PC-3 (cell line): Measurements from ENCODE around the genes CRYBG1 and CD24.

DNA sequence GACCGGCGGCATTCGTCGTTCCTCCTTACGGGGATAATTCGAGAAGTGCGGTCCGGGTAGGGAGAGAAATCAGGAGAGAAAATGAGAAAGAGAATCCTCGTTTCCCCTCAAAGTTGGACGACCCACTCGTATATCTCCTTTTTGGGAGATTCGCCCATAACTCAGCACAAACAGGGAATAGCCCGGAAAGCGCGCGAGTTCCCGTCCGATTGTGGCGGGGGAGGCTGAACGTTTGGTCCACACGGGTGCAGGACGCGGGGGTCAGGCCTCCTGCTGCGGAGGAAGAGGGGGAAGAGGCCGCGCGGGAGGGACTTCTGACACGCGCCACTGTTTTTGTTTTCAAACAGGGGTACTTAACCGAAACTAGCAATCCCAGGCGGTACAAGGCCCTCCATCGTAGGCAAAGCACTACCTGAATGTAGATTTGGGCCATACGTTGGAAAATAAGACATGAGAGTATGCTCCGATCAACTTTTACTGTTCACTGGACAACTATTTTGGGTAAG, 519 bp upstream of the BVES start:
- RAMPAGE, long total RNA = no peak

- RAMPAGE, long total RNA = no peak
Observed at GRCh38 chr6:105454123-105454607, 51.3 kb upstream of the PREP start.

DNA sequence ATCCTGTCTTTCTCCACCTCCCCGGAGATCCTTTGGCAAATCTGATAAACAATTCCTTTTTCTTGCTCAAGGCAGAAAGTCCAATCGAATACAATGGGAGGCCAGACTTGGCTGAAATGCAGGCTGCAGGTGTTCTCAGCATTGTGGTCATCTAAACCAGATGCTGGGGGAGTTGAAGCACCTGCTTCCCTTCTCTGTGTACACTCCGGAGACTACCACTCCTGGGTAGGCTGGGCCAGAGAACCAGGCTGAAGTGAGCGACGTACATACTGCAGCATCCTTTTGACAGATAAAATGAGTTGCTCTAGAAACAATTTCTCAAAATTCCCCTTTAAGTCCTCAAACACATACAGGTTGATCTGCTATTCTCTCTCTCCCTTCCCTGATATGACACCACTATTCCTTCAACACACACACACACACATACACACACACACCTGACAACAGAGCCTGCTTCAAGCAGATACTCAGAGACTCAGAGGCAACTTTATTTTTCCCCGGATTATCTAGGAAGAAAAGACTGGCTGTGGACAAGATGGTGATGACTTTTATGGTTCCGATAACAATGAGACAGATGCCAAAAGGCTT, 82.7 kb upstream of the PREP start:
- RAMPAGE, long total RNA = no peak

DNA sequence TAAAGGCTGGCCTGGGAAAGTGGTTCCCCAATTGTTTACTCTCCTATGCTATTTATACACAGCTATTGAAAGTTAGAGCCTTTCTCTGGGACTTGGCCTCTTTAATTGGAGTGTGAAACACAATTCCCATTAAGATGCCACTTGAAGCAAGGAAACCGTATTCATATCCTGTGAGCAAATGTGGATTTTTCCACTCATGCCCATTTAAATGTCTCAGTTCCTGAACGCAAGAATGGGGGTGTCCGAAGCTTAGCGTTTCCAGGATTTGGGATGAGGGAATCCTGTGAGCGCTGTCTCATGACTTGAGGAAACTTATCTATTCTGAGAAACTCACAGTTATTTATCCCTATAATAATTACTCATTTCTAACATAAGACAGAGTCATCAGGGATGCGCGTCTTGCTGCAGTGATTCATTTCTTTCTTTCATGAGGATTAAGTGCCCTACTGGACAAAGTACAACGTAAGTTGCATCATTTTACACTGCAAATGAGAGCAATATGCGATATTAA, 143.3 kb upstream of the PREP start:
- RAMPAGE, long total RNA = no peak

GRCh38 chr6:105601361-105602014, 198.6 kb upstream of the PREP start:
- RAMPAGE, long total RNA = no peak

- RAMPAGE, long total RNA = no peak
Observed at GRCh38 chr6:105895933-105896698, 190.0 kb upstream of the PRDM1 start.

- RAMPAGE, long total RNA = no peak
Observed at GRCh38 chr6:105985459-105986090, 100.6 kb upstream of the PRDM1 start.

GRCh38 chr6:106141426-106142237, 55.5 kb downstream of the PRDM1 start:
- RAMPAGE, long total RNA = no peak

GRCh38 chr6:106155426-106155859, 69.3 kb downstream of the PRDM1 start:
- RAMPAGE, long total RNA = no peak

DNA sequence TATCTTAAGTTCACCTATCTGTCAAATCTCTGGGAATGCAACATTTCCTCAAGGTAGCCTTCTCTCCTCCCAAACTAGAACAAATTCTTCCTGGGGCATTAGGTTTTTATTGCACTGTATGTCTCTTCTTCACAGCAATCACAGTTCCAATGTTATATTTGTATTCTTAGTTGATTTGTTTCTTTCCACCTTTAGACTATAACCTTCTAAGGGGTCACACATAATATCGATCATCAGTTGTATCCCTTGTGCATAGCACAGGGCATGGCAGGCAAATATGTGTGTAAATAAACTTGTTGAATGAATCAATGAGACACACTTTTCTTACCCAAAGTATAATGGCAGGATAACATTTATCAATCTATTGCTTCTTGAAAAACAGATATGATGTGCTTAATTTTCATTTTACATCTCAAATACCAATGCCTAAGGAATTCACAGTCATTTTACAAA, 81.0 kb downstream of the ATG5 start:
- RAMPAGE, long total RNA = no peak

- RAMPAGE, long total RNA = no peak
Observed at GRCh38 chr6:106360332-106361548, at the start of gene CRYBG1. CRYBG1 (plus strand) TSS chr6:106360717.

- RAMPAGE, long total RNA = no peak
Observed at GRCh38 chr6:106509290-106509932, 119.9 kb downstream of the RTN4IP1 start.

DNA sequence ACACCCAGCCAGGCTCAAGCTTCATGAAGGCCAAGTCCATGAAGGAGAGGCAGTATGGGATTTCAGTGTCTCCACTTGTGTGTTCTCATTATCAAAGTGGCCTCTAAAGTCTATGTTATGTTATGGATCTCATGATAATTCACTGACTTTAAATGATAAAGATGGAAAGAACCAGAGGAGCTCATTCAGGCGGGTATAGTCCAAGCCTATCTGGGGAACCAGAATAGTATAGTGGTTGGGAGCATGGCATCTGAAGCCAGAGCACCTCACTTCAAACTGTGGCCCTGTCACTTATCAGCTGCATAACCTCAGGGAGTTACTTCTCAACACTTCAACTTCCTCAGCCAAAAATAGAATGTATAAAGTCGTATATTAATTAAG, 112.8 kb downstream of the RTN4IP1 start:
- RAMPAGE, long total RNA = no peak

- RAMPAGE, long total RNA = no peak
Observed at GRCh38 chr6:106529945-106530590, 99.2 kb downstream of the RTN4IP1 start.

- RAMPAGE, long total RNA = no peak
Observed at GRCh38 chr6:106544531-106545017, 84.7 kb downstream of the RTN4IP1 start.

DNA sequence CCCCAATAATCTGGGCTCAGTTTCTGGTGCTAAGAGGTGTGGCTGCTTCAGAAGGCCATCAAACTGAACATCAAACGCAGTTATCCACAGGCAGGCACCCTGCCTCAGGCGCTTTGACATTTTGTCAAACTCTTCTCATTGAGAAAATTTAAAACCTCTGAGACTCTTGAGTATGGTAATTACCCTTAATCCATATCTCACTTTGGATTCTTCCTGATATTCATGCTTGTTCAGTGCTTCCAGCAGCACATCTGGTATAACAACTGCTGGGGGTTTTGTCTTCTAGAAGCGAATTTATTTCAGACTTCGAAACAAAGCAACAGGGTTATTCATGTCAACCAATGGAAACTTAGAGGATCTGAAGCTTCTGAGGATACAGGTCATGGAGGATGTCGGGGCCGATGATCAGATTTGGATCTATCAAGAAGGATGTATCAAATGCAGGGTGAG, 68.2 kb downstream of the RTN4IP1 start:
- RAMPAGE, long total RNA = no peak

DNA sequence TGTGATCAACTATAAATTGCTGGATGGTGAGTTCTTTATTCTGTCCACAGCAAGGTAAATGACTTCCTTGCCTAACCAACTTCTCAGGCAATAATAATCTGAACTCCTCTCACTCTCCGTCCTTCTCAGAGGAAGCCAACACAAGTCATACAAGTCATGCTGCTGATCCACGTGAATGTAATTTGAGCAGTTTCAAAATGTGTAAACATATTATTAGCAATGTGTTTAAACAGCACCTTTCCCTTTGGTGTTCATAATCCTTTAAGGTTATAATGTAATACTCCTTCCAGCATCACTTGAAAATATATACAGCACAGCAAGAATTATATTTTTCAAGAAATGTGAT, 127.9 kb downstream of the QRSL1 start:
- RAMPAGE, long total RNA = no peak

- RAMPAGE, long total RNA = no peak
Observed at GRCh38 chr6:106871102-106871398, 103.5 kb downstream of the CD24 start.

DNA sequence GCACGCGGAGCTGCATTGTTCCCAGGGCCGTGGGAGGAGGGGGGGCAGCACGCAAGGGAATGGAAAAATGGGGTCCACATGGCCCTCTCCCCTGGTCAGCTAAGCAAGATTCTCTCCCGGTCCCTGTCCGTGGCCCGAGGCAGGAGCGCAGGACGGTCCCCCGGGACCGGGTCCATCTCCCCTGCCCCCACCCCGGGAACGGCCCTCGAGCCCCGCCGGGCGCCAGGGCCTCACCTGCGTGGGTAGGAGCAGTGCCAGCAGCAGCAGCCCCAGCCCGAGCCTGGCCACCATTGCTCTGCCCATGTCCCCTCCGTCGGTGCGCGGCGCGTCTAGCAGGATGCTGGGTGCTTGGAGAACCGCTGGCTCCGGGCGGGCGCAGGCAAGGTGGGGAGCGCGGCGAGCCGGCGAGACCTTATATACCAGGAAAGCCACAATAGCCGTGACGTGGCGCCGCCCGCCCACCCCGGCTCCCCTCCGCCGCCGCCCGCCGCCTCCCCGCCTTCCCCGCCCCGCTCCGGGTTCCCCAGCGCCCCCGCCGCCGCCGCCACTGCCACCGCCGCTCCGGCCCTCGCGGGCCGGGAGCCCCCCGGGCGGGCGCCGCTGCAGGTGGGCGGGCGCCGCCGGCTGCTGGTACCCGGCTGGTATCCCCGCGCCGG, at the start of gene CD24:
CD24 (minus strand) TSS at position 386 of the 656 bp plus-strand sequence.
- RAMPAGE, long total RNA = no peak

DNA sequence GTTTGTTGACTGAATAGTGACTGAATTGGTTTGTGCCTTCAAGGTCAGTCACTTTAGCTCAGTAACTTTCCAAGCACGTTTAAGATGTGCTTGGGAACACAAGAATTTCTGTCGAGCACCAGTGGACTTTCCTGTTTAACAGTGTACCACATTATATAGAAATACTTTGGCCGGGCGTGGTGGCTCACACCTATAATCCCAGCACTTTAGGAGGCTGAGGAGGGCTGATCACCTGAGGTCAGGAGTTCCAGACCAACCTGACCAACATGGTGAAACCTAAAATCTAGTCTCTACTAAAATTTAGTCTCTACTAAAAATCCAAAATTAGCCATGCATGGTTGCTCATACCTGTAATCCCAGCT, 1.8 kb upstream of the CD24 start:
- RAMPAGE, long total RNA = no peak